ENCODE measurements around the genes SLC28A3, C9orf153 and ISCA1.

DNA sequence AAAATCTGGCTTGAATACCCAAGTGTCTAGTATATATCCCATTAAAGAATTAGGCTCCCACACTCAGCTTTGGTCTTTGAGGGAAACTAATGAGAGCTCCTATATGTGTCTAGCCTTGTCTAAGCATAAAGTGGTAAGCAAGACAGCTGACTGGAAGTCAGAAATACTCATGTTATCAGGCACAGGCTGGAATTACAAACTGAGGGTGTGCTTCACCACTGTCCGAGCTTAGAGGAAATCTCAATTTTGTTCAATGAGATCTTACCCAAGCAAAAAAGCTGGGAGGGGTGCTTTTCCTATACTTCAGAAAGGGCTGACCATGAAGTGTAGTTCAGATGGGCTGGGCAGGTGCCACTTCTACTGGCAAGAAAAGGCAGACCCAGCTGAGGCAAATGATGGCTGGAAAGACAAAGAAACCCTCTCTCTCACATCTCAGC is 33.4 kb downstream of the IDNK start:
- RRBS: no CpG with 5 or more reads among the region's 1 CpG

DNA sequence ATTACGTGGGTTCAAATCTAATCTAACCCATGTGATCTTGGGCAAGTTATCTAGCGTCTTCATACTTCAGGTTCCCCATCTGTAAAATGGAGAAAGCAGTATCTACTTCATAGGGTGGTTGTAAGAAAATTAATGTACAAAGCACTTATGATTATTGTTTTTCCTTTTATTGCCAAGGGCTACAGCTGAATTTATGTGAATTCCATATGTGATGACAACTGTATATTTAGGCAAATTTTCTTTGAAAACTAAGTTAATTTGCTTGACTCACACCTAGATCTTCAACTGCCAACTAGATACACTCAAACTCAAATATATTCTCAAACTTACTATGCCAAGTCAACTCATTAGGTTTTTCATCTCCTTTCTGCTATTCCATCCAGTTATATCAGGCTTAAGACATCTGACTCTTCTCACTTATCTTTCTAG is 37.9 kb downstream of the UBQLN1 start:
- RRBS: no CpG with 5 or more reads among the region's 2 CpGs

DNA sequence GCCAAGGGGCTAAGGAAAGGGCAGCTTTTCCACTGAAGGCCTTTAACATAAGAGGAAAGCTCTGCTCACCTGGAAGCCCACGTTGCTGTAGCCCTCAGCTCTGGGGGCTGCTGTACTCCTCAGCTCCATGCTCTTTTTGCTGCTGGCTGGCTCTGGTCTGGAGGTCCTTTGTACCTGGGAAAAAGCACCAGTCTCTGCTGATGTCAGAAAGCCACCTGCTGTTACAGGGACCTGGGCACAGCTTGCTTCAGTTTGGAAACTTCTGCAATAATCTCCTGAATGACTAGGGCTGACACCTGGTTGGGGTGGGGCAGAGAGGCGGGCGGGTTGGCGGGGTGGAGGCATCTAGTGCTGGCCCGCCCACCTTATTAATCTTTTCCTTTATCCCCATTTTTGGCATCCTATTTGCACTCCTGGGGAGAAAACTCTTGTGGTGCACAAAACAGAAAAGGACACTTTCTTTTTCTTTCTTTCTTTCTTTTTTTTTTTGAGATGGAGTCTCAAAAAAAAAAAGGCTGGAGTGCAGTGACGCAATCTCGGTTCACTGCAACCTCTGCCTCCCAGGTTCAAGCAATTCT is at the start of gene SLC28A3:
SLC28A3 (minus strand) TSS at position 254 of the 578 bp plus-strand sequence.
- RRBS: no CpG with 5 or more reads among the region's 7 CpGs

DNA sequence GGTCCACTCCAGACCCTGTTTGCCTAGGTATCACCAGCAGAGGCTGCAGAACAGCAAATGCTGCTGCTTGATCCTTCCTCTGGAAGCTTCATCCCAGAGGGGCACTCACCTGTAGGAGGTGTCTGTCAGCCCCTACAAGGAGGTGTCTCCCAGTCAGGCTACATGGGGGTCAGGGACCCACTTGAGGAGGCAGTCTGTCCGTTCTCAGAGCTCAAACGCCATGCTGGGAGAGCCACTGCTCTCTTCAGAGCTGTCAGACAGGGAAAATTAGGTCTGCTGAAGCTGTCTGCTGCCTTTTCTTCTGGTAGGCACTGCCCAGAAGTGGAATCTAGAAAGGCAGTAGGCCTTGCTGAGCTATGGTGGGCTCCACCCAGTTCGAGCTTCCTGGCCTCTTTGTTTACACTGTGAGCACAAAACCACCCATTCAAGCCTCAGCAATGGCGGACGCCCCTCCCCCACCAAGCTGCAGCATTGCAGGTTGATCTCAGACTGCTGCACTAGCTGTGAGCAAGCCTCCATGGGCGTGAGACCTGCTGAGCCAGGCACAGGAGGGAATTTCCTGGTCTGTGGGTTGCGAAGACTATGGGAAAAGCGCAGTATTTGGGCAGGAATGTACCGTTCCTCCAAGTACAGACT is 18.7 kb downstream of the AGTPBP1 start:
- RRBS: no CpG with 5 or more reads among the region's 9 CpGs

GRCh38 chr9:85839256-85840443 is 97.9 kb upstream of the AGTPBP1 start:
- RRBS: no CpG with 5 or more reads among the region's 9 CpGs

DNA sequence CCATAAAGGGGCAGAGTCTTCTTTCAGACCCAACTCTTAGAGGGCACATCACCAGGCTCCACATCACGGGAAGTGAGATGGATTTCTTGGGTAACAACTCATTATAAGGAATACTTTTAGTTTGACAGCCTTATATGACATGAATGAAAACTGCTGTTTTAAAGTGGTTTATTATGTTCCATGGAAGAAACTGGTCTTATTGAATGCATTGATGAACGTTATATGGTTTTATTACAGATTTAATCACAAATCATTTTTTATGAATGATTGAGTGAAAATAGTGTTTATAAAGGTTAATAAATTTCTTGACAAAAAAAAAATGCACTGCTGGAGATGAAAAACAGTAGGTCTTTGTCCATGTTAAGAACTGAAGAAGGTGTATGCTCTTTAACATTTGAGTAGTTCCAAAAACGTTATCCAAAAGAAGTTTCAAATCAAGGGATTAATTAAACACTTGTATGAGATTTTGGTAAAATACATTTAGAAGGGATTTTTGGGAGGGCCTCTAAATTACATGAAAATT is 77.3 kb downstream of the GOLM1 start:
- RRBS: no CpG with 5 or more reads among the region's 3 CpGs

GRCh38 chr9:86023949-86024645 is 75.3 kb downstream of the GOLM1 start:
- RRBS: no CpG with 5 or more reads among the region's 7 CpGs

- RRBS: no CpG with 5 or more reads among the region's 9 CpGs
Observed at GRCh38 chr9:86025483-86026244, 73.7 kb downstream of the GOLM1 start.

DNA sequence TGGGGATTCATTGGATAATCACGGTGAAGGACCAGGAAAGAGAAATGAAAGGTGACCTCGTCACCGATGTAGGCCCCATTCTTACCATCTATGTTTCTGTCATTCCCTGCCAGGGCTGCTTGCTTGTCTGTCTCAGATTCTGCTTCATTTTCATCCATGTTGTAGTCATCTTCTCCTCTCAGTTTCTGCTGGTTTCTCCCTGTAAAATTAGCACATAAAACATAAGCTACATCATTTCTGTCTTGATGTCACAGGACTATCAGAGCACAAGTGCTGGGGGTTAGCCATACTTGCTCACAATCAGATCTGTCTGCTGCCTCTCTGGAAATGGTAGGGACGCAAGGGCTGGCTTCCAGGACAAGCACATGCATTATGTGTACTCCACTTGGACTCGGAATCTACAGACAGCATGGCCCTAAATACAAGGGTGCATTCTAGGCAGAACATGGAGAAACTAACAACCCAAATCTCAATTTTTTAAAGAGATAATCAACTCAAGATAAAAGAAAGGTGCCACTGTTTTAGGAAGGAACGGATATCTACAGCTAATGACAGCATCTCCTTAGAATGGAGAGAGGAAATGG is 66.1 kb downstream of the GOLM1 start:
- RRBS: no CpG with 5 or more reads among the region's 6 CpGs

GRCh38 chr9:86035214-86035937 is 64.0 kb downstream of the GOLM1 start:
- RRBS: 50% methylated on average over 2 of the region's 14 CpGs

DNA sequence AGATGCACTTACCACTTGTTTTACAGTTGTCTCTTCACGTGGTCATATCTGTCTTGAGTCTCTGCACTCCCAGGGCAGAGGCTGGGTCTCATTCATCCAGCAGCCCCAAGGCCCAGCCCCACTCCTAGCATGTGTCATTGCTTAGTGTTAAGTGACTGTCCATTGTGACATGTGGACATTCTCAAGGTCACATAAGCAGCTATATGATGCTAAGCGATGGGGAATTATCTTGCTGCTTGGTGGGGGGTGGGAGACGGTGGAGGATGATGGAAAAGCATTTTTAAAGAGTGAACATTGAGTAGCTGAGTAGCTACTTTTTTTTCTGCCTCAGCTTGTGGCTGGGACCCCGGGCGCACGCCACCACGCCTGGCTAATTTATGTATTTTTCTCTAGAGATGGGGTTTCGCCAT is at the start of gene C9orf153:
C9orf153 (minus strand) TSS at position 120 of the 410 bp plus-strand sequence.
- RRBS: no CpG with 5 or more reads among the region's 8 CpGs

- RRBS: 2% methylated on average over 17 of the region's 63 CpGs
Observed at GRCh38 chr9:86282464-86283574, at the start of gene ISCA1. Gene ISCA1, minus strand, starts transcription at chr9:86282538.

DNA sequence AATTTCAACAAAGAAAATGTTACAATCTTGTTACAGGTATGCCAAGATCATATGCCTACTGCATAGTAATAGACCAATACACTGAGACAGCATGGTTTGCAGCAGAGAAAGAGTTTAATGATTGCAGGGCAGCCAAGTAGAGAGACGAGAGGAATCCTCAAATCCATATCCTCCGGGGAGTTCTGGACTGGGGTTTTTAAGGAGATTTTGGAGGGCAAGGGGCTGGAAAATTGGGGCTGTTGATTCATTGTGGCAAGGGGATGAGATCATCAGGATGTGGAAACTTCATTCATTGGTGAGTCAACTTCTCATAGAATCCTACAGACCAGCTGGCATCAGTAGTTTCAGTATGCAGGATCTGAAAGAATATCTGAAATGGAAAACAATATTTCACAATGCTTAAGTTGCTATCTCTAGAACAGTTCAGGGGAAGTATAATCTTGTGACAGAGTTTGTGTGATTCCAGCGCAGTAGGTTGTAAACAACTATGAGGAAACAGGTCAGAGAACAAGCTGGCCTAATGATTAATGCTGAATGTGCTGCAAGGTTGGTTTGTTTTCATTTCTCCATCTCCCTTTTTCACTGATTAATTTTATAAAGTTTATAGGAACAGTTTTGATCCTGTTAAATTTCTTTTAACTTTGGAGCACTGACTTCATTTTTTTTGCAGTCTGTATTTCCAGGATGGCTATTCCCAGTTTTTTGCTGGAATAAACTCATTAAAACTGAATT is 14.9 kb upstream of the TUT7 start:
- RRBS: no CpG with 5 or more reads among the region's 3 CpGs

GRCh38 chr9:86576199-86576883 is 222.1 kb upstream of the TUT7 start:
- RRBS: no CpG with 5 or more reads among the region's 9 CpGs

DNA sequence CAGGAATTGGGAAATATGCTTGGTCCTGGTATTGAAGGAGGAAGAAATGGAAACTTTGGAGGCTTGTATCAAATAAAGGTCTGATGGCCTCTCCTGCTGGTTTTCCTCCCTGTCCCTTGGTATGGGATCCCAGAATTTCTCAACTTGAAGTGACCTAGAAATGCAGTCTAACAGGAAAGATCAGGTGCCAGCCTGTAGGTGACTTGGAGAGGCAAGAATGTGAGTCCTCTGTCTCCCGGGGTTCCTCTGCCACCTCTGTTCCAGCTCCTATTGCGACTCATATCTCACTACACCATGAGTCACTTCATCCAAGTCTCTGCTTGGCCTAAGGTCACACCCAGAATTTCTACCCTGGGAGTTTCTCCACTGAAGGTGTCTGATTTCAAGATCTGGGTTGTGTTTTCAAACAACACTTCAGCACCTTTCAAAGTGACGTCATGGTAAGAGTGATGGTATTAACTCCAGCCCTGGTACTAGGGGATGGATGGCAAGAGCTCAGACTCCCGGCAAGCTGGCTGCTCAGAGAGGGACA is 206.0 kb downstream of the GAS1 start:
- RRBS: no CpG with 5 or more reads among the region's 4 CpGs

DNA sequence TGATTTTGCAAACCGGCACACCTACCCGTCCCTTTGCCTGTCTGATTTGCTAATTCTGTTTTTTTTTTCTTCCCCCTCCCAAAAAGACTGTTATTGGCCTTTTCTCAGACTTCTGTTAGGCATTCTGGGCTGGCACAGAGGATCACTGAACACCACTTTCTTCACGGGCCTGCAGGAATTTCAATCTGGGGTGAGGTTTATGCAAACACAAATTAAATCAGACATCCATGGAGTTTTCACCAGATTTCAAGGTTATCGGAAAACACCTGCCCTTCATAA is 139.3 kb downstream of the GAS1 start:
- RRBS: no CpG with 5 or more reads among the region's 4 CpGs

DNA sequence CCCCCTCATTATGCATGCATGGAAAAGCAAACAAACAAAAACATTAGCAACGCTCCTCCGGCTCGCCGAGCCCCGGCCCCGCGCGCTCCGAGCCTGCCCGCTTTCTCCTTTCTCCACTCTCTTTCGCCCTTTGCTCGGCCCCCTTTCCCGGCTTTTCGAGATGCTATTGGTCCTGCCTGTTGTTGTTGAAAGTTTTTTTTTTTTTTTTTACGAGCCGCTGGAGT is 181 bp upstream of the GAS1 start:
- RRBS: 2% methylated on average over 11 of the region's 16 CpGs

DNA sequence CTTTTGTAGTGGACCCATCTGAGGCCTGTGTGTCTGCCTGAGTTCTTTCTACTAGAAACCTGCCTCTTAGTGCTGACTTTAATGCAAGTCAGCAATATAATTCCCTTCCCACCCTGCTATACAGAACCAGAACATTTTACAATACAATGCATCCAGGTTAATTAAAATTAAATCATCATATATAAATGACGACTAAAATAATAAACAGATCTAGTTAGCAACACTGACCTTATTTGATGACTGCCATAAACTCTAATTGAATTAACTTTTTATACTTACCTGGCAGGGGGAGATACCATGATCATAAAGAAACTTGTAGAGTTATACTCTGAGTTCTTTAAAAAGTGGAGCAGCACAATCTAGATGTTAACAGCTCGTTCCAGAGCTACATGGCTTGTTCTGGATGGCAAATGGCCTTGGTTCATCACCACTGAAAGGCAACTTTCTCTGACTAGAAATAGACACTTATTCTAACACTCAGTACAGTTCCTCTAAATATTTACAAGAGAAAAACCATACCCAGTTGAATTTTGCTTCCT is 82.8 kb upstream of the GAS1 start:
- RRBS: no CpG with 5 or more reads among the region's 2 CpGs